ENCODE data around the gene GNG8.

GRCh38 chr19:45865372-45866145, 1.4 kb downstream of the FOXA3 start:
- PRO-cap, result no peak

DNA sequence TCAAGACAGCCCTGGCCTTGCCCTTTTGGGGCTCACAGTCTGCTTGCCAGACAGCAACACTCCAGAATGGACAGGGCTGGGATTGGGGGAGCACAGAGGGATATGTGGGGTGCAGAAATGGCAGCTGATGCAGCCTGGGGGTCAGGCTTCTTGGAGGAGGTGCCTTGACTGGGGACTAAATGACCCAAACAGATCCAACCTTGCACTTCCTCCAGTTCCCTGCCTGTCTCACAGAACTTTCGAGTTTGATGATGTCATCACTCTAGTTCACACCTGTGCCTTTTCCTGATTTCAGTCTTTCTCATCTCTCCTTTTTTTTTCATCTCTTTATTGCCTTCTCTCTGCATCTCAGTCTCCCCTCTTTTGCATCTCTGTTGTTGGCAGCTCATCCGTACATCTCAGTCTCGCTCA, 4.6 kb downstream of the IRF2BP1 start:
- PRO-cap, result no peak

DNA sequence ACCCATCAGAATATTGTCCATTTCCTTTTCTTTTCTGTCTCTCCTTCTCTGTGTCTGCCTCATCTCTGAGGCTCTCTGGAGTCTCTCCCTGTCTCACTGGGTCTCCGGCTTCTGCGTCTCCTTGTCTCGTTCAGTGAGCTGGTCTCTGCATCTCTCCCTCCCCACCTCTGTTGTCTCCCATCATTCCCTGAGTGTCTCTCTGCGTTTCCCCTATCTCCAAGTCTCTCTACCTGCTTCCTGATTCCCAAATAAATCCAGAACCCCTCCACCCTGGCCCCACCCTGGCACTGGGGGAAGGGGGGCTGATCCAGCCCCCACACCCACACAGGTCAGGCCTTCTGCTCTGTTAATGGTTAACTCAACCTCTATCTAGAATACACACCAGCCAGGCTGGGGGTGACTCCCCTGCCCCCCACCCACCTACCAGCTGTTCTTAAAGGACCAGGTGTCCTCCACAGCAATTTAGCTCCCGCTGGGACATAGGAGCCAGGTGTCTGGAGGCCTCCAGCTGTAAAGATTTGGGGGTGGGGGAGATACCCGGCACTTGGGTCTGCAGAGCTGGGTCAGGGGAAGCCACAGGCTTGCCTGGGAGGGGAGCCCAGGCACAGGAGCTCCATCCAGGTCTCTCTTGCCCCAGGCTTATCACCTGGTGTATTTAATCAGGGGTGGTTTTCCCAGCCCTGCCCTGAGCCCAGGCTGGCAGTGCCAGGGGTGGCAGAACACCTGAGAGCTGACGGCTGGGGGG, 4.0 kb downstream of the IRF2BP1 start:
- PRO-cap, result no peak

- PRO-cap, result no peak
Measured at GRCh38 chr19:45913832-45914310, 707 bp downstream of the NANOS2 start.

DNA sequence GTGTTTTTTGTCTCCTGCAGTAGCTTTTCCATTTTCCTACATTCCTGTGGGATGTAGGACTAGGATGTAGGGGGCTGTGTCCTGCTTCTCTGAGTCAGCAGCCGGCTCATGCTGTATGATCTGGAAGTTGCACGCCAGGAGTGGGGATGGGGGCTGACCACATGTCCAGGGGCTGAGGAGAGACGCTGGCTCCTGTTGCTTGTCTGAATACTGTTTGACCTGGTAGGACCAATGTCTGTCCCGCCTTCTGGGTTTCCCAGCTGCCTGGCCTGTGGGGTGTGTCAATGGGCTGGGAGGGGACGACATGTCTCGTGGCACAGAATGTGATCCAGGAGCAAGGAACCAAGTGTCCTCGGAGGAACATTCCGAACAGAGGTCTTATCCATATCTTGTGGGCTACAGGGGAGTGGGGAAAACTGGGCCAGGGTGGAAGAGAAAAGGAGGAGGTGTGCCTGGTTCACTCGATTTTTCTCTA, 14.5 kb downstream of the NOVA2 start:
- PRO-cap, result no peak

DNA sequence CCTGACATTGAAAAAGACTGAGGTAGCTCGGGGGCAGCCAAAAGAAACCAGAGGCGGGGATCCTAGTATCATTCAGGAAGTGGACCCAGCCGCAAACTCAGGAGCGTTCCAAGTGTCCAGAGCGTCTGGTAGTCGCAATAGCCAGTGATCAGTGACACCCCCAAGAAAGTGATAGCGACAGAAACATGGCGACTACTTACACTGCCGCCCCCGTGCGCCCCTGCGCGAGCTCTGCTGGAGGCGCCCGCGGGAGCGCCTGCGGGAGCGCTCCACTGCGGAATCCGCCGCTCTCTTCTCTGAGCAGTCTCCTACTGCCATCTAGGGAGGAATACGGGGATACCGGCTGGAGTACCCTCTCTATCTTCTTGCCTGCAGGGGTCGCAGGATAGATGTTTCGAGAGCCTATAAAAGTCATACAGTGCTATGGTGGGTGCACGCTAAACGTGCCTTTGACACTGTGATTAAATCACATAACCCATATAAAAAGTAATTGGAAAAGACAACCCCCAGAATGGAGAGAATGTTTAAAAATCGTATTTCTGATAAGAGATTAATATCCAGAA, 36.7 kb upstream of the IGFL4 start:
- PRO-cap, result no peak

GRCh38 chr19:46210955-46211518, 18.5 kb upstream of the IGFL1 start:
- PRO-cap, result no peak

- PRO-cap, result no peak
Measured at GRCh38 chr19:46355285-46356094, 8.6 kb downstream of the PPP5C start.

DNA sequence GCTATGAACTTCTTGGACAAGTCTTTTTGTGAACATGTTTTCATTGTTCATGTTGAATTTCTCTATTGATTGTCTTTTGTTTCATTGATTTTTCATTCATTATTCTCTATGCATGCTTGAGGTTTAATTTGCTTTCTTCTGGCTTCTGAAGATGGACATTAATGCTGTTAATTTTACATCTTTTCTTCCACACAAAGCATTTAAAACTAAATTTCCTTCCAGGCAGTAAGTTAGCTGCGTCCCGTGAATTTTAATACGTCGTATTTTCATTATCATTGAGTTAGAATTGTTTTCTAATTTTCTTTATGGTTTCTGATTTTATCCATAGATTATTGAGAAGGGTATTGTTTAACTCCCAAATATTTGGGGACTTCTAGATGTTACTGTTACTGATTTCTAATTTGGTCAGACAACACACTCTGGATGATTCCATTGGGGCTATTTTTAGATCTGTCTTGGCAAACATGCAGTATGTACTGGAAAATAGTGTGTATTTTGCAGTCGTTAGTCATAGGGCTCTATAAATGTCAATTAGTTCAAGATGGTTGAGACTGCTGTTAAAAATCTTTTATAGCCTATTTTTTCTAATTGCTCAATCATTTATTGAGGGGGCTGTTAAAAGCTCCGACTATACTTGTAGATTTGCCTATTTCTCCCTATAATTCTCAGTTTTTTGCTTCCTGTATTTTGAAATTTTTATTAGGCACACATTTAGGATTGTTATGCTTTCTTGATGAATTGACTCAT, 31.2 kb downstream of the PPP5C start:
- PRO-cap, result no peak

DNA sequence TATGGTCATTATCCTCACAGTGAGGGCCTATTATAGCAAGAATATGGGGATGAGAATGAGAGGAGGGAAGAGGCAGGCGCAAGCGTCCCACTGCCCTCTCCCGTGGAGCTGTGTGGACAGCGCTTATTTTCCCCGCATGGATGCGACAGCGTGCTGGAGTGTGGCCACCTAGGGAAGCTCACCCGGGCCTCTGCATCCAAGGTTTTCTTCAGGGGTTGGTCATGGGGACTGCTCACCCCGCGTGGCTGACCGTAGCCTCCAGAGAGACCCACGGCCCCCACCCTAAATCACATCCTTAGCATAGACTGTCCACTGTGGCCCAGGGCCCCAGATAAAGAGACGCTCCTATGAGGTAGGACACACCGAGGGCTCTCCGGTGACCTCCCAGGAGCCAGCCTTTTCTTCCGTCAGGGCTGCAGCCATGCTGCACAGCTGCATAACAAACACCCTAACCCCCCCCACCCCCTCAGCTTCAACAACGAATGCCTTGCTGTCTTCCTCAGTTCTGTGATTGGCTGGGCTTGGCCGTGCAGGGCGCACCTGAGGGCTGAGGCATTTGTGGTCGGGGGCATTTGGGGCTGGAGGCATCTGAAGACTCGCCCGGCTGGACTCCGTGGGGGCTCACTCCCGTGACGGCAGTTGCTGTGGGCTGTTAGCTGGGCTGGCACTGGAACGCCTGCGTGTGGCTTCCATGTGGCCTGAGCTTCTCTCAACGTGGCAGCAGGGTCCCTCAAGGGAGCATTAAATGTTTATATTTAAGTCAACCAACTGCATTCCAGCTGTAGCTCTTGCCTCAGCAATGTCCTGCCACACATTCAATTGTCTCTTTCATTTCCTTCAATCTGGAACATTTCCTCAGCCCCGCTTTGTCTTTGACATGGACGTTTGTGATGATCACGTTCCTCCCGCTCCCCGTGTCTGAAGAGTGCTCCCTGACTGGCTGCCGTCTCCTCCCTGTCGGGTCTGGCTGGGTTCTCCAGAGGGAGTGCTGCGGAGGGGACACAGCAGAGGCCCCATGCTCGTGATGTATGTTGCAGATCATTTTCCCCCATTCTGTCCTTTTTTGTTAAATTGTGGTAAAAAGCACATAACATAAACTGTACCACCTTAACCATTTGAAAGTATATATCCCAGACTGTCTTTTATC, 21.2 kb downstream of the CCDC8 start:
- PRO-cap, result no peak

DNA sequence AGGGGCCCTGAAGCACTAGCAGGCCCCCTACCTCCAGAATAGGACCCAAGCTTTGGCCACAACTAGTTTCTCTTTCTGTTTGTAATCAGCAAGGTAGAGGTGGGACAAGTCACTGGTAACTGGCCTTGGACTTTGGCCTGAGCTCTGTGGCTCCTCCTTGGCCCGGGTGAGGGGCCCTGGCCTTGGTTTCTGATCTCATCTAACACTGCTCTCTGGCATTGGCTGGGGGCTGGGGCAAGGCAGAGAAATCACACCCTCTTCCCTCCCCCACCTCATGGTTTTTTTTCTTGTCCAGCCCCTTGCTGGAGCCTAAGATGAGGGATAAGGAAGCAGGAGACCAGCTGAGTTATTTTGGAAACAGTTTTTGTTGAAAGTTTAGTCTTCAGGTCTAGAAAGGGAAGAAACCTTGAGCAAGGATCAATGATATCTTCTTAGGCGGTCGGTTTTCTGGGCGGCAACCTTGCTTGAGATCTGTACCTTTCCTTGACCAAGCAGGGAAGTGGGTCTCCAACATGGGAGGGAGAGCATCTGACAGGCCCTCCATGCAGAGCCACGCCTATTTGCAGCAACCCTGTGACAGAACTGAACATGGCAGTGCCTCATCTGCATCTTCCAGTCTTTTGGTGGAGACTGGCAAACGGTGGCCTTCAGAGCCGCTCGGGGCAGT, 2.3 kb downstream of the CALM3 start:
- PRO-cap, result no peak

DNA sequence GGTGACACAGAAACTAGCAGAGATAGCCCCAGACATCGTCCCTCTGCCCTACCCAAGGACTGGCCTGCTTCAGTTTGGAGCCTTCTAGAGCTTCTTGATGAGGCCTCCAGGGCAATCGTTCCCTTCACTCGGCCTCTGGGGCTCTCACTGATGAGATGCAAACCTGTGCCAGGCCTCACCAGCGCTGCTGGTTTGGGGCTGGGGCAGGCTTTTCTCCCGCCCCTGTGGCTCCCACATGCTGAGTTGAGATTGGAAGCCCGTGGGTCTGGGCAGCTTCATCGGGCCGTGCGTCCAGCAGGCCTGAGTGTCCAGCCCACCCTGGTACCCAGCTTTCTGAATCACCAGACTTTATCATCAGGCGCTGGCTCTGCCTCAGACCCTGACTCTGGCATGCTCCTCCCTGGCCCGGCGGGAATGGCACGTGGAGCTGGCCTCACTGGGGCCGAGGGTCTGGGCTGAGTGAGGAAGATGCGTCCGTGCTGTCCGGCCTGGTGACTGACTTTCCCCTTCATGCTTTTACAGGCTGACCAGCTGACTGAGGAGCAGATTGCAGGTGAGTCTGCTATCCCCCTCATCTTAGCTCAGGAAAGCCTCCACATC, 4.3 kb downstream of the CALM3 start:
- PRO-cap, result no peak

DNA sequence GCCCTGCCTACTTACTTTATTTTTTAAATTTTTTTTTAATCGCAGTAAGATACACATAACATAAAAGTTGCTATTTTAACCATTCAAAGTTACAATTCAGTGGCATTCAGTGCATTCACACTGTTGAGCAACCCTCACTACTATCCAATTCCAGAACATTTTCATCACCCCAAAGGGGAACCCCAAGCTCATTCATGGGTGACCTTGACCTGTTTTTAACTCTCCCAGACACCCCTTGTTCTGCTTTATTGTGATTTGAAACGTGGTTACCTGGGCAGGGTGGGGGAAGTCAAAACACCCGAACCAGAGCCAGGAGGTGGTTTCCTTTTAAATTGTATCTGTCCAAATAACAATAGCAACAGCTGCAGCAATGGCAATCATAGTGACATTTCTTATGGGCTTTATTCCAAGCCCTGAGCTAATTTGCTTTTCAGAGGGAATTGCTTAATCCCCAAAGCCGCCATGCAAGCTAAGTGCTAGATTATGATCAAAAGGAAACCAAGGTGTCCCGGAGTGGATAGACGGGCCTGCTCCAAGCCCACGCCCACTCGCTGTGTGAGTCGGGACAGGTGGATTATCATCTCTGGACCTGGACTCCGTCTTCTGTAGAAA, 6.2 kb downstream of the PTGIR start:
- PRO-cap, result no peak

DNA sequence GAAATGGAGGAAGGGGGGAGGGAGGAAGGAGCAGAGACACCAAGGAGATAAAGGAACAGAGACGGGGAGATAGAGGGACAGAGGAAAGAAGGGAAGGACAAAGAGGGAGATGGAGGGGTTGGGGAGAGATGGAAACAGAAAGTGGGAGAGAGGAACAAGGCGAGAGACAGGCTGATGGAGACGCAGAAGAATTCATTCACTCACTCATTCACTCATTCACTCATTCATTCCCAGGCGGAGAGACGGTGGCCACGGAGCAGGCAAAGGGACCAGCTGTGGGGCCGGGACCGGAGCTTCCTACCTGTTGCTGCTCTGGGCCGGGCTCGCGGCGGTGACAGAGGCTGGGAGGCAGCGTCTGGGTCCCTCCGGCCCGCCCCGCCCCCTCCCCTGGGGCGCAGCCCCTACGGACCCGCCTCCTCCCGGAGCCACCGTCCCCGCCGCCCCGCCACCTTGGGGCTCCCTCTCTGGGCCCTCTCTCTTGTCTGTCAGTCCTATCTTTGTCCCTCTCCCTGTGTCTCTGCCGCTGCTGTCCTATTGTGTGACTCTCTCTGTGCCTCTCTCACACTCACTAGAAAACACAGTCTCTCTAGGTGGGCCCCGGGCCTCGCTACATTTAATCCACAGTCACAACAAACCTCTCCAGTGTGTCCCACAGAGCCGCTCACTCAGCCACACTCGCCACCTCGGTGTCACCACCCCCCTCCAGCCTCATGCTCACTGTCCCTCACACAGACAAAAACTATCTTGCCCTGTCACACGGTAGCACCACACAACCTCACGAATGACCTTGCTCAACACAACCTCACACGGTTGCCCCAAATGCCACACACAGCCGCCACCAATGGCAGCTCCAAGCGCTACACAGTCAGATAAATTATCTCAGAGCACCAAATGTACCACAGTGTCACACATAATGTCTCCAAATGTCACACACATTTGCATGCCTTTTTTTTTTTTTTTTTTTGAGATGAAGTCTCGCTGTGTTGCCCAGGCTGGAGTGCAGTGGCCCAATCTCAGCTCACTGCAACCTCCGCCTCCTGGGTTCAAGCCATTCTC, at the start of gene GNG8:
Gene GNG8, minus strand, starts transcription at position 357 of the 1,056 bp plus-strand sequence.
- PRO-cap, result no peak

DNA sequence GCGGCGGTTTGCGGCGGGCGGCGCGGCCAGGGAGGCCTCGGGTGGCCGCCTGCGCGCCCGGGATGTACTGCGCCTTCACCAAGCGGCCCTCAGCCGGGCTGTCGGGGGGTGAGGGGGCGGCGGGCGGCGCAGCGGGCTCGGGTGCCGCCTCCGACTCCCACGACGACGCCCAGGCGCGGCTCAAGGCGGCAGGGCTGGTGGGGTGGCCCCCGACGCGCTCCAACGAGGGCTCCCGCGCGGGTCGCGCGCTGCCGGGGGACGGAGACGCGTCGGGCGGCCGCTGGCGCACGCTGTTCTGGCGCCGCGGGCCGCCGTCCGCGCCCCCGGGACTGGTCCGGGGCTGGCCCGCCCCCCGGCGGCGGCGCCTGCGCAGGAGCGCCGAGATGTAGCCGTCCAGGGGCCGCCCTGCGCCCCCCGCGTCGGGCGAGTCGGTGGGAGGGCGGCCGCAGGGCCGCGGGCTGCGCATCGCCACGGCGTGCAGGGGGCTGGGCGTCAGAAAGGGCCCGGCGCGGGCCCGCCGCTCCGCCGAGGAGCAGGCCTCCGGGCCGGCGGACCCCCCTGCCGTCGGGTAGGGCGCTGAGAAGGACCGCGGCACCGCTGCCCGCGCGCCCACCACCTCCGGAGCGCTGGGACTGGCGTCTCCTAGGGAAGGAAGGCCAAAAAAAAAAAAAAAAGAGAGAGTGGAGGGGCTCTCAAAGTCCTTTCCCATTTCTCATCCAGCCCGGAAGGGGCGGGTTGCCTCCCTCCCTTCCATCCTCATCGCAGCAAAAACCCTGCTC, 11.6 kb downstream of the DACT3 start:
- PRO-cap, result no peak

DNA sequence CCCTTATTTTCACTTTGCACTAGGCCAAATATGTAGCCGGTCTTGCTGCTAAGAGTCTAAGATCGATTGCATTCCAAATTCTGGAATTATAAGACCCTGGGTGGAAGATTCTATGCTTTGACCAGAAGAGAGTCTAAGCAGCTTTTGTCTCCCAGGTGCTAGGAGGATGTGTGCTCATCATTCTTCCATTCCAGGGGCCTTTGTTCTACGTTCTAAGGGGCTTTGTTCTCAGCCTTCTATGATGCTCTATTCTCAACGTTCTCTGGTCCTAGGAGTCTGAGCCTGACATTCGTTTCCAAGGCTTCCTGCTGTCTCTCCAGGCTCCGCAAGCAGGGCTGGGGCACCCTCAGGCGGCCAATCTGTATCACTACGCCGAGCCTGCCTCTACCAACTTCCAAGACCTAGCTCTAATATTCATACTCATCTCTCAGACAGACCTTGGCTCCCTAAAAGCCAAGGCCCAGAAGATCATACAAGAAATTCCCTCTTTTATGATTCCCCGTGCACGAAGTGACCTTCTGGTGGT, 929 bp upstream of the DACT3 start:
- PRO-cap, result no peak

GRCh38 chr19:46678223-46678736, 17.3 kb upstream of the DACT3 start:
- PRO-cap, result no peak

- PRO-cap, result no peak
Measured at GRCh38 chr19:46796354-46796801, 8.0 kb upstream of the SLC1A5 start.

DNA sequence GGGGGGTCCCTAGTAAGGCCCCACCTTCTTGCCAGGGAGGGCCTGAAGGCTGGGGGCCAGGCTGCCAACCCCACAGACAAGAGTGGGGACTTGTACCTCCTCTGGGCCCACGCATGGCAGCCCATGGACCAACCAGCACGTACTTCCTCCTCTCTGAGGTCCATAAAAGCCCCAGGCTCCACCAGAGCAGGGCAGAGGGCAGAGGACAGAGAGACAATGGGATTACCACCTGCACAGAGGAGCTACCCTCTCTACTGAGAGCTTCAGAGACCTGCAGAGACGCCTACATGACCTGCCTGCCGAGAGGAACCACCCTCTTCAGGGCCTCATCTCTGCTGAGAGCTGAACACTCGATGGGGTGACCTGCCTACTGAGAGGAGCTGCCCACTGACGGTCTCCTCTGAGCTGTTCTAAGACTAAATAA, 28.6 kb downstream of the AP2S1 start:
- PRO-cap, result no peak

DNA sequence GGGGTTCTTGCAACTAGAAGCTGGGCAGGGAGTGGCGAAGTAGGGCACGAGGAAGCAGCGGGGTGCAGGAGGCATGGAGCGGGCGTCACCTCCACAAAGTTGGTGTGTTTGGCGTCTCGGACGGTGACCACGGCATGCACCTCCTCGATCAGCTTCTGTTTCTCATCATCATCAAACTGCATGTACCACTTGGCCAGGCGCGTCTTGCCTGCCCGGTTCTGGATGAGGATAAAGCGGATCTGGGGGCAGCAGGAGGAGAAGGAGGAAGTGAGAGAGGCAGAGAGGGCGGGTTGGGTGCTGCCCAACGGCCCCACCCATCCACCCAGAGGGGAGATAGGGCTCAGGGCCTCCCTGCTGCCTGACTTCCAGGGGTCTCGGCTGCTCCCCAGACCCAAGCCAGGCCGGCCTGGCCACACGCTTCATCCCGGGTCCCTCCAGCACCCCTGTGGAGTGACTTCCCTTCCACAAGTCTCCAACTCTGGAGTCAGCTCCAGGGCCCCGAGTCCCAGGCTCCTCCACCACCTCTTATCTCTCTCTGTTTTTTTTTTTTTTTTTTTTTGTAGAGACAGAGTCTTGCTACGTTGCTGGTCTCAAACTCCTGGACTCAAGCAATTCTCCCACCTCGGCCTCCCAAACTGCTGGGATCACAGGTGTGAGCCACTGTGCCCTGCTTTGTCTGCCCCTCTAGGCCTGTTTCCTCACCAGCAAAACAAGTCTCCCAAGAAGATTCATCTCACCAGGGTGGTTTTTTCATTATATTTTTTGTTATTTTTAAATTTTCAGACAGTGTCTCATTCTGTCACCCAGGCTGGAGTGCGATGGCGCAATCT, 4.5 kb downstream of the AP2S1 start:
- PRO-cap, result no peak

Measured in trachea (tissue), 1 donor.